Calu3 (cell line): ENCODE measurements around the genes STAP1, UGT2B28 and UGT2B4.

GRCh38 chr4:57017063-57018226, 38.7 kb downstream of the POLR2B start:
- PRO-cap, result no peak

GRCh38 chr4:57071144-57071932, 38.8 kb downstream of the IGFBP7 start:
- PRO-cap, result no peak

DNA sequence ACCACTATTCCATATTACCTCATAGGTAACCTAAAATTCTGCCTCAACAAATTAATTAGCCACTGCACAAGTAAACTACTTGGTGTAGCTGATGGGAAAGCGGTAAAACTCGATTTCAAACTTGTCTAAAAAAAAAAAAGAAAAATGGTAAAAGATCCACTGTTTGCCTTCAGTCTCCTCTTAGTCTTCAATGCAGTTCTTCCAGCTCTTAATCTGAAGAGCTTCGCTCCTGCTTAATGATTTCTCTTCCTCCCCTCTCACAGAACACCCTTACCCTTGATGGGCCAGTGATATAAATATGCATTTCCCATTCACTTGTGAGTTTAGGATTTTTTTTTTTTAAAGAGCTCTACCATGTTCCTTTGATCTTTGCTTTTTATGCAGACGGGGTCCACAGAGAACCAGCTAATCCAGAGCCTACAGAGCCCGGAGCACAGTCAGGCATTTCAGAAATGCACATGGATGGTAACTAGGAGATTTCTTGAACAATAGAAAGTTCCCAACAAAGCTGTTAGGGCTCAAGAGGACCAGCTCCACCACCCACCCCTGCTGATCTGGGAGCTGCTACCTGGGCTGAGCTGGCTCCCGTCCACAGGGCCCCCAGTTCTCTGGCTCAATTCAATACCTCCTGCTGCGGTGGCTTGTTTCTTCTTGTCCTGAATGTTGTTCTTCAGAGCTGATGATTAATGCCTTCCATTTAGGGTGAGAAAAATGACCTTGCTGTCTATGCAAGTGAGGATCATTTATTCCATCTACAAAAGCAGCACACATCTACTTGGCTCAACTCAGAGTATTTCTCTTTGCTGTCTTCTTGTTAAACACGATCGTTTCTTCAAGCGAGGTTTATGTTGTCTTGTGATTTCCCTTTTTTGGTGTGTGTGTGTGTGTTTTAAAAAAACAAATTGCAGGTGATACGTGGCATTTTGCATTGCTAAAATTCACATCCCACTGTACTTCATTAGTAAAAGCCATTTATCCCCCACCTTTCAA, 31.5 kb downstream of the IGFBP7 start:
- PRO-cap, result no peak

GRCh38 chr4:61769487-61770106, 569.5 kb downstream of the ADGRL3 start:
- PRO-cap, result no peak

- PRO-cap, result no peak
Observed at GRCh38 chr4:64271270-64272338, 137.6 kb downstream of the TECRL start.

- PRO-cap, result no peak
Observed at GRCh38 chr4:64340439-64341184, 68.6 kb downstream of the TECRL start.

- PRO-cap, result no peak
Observed at GRCh38 chr4:65176549-65176952, 493.7 kb downstream of the EPHA5 start.

- PRO-cap, result no peak
Observed at GRCh38 chr4:65668037-65668992, 2.0 kb downstream of the EPHA5 start.

DNA sequence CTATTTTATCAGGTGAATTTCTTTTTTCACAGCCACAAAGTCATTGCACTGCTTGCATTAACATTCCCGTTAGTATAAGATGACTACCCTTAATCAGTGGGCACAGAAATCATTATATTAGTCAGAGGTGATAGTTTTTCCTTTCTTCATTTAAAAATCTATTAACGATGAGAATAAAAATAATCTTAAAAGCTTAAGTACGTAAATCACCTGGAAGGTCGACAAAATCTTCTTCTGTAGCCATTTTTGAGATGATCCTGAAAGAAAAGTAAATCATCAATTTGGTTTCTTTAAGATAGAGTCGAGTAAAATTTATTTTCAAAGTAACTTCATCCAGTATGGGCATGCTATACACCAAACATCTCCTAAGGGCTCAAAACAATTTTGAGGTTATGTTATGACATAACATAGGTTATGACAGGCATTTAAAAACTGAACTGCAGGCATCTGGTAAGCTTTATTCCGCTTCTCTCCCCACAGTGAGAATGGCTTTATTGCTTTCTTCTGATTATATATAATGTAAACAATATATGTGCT, 1.3 kb downstream of the CENPC start:
- PRO-cap, result no peak

- PRO-cap, result no peak
Observed at GRCh38 chr4:67558286-67558966, at the start of gene STAP1. Gene STAP1, plus strand, starts transcription at chr4:67558727.

DNA sequence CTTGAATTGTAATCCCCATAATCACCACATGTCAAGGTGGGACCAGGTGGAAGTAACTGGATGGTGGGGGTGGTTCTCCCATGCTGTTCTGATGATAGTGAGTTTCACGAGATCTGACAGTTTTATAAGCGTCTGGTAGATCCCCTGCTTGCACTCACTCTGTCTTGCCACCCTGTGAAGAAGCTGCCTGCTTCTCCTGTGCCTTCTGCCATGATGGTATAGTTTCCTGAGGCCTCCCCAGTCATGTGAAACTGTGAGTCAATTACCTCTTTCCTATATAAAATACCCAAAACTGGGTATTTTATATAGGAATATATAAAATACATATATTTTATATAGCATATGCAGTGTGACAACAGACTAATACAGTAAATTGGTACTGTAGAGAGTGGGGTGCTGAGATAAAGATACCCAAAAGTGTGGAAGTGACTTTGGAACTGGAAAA, 41.6 kb downstream of the UBA6 start:
- PRO-cap, result no peak

DNA sequence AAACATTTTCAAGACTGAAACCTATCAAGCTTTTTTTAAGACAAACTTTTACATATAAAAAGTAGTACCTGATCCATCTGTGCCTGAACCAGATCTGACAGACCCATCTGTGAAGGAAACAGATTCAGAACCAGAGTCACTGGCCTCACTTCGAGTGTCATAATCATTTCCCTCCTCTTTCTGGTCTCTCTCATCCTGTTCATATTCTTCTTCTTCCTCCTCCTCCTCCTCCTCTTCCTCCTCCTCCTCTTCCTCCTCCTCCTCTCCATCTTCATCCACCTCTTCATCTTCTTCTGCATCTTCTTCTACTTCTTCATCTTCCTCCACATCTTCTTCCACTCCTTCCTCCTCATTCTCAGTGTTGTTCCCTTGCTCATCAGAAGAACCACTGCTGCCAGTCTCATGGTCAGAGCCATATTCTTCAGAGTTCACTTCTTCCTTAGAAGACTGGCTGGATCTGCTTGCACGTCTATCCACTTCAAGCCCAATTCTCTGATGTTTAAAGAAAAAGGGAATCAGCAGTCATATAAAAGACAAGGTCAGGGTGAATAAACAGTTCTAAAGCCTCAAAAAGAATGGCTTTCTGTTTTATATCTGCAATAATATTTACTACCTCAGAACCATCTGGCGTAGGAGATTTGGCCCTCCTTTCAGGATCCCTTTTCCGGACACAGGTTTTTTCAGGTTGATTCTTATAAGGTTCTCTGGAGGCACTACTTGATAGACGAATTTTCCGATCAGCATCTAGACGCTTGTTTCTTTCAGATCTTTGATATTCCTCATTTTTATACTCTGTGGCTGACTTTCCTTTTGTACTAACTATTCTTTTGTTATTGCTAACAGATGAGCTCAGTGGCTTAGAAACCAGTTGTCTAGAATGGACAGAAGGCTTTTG, 12.7 kb downstream of the YTHDC1 start:
- PRO-cap, result no peak

DNA sequence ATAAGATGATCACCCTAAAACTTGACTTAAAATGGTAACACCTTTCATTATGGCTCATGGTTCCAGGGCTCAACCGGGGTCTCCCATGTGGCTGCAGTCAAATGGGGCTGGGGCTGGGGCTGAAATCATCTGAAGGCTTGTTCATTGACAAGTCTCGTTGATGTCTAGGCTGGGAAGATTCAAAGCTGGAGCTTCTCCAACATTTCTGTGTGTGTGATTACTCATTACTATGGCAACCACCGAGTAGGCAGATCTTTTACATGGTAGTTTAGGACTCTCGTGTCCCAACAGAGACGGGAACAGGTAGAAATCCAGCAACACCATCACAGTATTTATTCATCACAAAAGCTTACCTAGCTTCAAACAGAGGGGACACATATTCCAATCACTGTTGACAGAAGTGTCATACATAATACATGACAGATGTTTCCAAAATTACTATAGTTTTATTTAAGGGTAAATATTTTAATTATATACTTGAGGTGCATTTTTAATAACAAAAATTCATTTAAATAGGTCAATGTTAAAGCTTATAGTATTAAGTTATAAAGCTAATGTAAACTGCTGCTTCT, 7.7 kb downstream of the YTHDC1 start:
- PRO-cap, result no peak

GRCh38 chr4:68375970-68376360, 26.1 kb upstream of the YTHDC1 start:
- PRO-cap, result no peak

DNA sequence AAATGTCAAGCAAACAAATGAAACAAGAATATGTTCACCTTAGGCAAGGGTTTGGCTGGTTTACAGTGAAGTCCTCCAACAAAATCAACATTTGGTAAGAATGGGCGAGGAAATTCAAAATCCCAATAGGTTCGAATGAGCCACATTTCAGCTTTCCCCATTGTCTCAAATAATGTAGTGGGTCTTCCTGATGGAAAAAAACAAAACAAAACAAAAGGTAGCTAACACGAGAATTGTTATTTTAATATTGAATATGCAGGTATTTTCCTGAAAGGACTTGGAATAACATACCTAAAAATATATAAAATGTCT, 10.6 kb downstream of the UGT2B17 start:
- PRO-cap, result no peak

DNA sequence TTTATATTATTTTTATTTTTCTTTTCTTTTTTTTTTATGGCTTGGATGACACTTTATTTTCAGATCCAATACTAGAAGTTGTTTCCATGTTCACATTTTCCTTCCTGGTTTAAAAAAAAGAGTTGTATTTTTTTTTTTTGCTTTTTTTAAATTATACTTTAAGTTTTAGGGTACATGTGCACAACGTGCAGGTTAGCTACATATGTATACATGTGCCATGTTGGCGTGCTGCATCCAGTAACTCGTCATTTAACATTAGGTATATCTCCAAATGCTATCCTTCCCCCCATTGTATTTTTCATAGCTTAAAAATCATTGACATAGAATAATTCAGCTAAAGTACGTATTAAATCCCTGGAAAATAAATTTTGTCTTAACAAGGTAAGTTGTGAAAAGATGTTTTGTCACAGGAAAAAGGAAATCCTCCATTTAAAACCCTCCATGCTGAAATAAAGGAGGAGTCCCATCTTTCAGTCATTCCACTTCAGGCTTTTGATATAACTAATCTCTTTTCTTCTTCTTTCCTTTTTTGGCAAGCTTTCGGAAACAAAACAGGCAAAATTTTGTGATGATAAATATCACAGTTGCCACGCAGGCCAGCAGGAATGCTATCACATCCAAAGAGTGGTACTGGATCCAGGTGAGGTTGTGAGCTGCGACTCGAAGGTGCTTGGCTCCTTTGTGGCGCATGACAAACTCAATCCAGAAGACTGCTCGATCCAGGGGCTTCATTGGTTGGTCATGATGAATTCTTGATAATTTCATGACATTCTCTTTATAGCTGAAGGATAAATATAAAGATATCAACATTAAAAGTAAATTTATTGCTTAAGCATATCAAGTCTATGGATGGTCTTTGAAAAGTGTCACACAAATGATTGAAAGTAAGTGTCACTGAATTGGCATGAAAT, 23.6 kb downstream of the UGT2B15 start:
- PRO-cap, result no peak

DNA sequence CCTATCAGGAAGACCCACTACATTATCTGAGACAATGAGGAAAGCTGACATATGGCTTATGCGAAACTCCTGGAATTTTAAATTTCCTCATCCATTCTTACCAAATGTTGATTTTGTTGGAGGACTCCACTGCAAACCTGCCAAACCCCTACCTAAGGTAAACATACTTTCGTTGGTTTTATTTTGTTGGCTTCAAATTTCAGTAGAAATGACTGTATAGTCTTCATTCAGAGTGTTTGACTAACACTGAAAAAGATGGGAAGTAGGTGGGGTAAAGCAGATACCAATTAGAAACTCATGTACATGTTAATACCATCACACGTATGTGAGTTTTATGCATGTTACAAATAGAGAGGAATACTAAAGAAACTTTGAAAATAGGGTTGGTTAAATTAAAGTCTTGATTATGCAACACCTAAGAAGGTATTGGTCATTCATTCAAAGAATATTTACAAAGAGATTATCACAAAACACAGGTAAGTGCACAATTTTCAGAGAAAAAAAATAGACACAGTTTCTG, 2.3 kb downstream of the UGT2B10 start:
- PRO-cap, result no peak

- PRO-cap, result no peak
Observed at GRCh38 chr4:69280422-69280628, at the start of gene UGT2B28. Gene UGT2B28, plus strand, starts transcription at chr4:69280475.

- PRO-cap, result no peak
Observed at GRCh38 chr4:69430785-69431322, 64.9 kb downstream of the UGT2B4 start.

- PRO-cap, result no peak
Observed at GRCh38 chr4:69495746-69496033, at the start of gene UGT2B4. Gene UGT2B4, minus strand, starts transcription at chr4:69495905.